ENCODE measurements around the gene YIPF1.

DNA sequence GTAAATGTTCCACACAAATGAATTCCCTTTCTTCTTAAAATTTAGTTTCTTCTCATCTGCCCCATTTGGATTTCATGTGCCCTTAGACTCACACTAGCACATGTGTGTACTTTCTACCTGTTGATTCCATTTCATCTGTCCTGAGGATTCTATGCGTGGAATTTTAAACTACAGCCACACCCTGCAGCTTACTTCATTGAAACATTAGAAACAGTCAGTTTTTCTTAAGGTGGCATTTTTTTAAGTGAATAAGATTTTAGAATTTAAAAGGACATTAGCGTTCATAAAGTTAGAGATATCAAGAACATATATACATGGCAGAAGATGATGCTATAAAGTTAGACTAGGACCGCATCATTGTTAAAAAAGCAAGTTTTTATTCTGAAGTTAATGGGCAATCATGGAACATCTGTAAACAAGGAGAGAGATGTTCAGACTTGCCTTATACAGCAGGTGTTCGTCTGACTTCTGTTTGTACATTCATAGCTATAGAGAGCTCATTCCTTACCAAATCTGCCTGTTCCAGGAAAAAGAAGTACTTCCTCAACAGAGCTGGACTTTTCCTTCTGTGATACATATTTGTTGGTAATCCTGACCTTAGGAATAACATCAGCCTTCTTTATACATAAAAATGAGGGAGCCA lies 3.9 kb upstream of the TUT4 start:
- RRBS: no CpG with 5 or more reads among the region's 4 CpGs

GRCh38 chr1:52601719-52602186 lies 418 bp upstream of the GPX7 start:
- RRBS: no CpG with 5 or more reads among the region's 11 CpGs

GRCh38 chr1:52746247-52746531 lies 19.9 kb downstream of the ZYG11B start:
- RRBS: no CpG with 5 or more reads among the region's 1 CpG

- RRBS: no CpG with 5 or more reads among the region's 3 CpGs
Observed at GRCh38 chr1:52814213-52814894, 28.2 kb upstream of the ZYG11A start.

GRCh38 chr1:52914996-52915757 lies 6.4 kb downstream of the ECHDC2 start:
- RRBS: no CpG with 5 or more reads among the region's 4 CpGs

- RRBS: no CpG with 5 or more reads among the region's 2 CpGs
Observed at GRCh38 chr1:53057276-53057479, 4.8 kb upstream of the PODN start.

DNA sequence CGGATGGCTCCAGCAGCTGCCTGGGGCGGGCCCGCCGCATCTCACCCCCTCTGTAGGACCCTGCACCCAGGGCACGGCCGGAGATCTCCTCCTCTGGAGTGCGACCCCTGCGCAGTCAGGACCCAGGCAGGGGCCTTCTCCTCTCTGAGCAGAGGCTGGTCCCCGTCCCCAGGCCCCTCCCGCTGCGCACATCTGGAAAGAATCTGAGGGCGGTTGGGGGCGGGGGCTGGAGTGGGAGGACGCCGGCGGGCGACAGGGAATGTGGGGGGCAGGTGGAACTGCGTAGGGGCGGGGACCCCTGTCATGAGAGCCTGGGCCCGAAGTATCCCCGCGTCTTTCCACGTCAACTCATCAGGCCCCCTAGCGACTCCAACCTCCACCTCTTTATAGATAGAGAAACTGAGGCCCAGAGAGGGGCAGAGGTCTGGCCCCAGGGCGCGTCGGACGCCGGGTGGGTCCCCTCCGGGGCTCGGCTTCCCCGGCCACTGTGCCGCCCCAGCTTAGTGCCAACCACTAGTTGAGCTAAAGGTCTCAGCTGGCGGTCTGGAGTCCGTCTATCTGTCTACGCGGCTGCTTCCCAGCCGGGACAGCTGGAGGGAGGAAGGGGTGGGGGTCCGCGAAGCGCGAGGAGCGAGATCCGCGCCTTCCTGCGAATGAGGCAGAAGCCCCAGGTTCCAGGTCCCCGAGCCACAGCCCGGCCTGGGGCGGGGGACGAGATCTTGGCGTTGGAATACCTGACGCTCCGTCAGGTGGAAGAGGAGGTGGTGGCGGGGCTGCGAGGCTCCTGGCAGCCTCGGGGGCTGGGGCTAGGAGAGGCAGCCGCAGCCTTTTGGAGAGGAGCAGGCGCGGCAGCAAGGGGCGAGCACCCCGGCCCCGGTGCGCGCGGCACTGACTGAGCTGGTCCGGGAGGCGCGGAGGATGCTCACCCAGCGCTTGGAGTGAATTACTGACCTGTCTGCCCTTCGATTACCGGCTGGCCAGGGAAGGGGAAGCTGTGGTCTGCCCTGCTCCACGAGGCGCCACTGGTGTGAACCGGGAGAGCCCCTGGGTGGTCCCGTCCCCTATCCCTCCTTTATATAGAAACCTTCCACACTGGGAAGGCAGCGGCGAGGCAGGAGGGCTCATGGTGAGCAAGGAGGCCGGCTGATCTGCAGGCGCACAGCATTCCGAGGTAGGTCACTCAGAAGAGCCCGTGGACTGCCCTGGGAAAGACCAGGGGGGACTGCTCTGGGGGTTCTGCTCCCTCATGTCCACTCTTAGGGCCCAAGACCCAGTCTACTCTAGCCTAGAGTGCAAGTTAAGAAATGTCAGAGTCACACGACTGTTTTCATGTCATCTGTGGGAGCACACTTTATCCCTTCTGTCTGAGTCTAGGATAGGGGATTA lies 869 bp downstream of the PODN start:
- RRBS: 15% methylated on average over 20 of the region's 82 CpGs

- RRBS: no CpG with 5 or more reads among the region's 11 CpGs
Observed at GRCh38 chr1:53089418-53090130, 27.6 kb downstream of the PODN start.

GRCh38 chr1:53195329-53196039 lies 1.1 kb upstream of the CPT2 start:
- RRBS: no CpG with 5 or more reads among the region's 9 CpGs

- RRBS: no CpG with 5 or more reads among the region's 3 CpGs
Observed at GRCh38 chr1:53246814-53247084, 8.4 kb upstream of the MAGOH start.

- RRBS: 2% methylated on average over 10 of the region's 39 CpGs
Observed at GRCh38 chr1:53327160-53327561, 709 bp downstream of the LRP8 start.

GRCh38 chr1:53460395-53460642 lies 1.1 kb downstream of the DMRTB1 start:
- RRBS: no CpG with 5 or more reads among the region's 15 CpGs

GRCh38 chr1:53740650-53741128 lies 1.7 kb upstream of the GLIS1 start:
- RRBS: no CpG with 5 or more reads among the region's 8 CpGs

DNA sequence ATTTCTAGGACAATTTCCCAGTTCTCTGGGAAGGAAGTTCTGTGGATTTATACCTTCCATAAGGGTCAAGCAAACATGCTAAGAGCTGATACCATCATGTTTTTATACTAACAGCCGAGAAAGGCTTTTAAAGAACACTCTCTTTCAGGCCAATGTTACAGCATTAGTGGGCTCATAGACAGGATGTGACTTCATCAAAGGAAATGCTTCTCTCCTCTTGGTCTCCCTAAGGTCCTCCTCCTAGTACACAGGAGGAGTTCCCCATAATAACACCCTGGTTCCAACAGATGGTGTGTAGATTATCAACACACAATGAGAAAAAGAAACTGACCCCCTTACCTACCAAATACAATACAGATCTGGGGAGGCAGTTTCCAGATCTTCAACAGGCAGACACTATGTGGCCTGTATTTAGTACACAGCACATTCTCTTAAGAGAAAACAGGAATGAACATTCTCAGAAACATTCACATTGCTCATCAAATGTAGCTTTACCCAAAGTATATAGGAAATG lies 26.7 kb upstream of the GLIS1 start:
- RRBS: no CpG with 5 or more reads among the region's 1 CpG

DNA sequence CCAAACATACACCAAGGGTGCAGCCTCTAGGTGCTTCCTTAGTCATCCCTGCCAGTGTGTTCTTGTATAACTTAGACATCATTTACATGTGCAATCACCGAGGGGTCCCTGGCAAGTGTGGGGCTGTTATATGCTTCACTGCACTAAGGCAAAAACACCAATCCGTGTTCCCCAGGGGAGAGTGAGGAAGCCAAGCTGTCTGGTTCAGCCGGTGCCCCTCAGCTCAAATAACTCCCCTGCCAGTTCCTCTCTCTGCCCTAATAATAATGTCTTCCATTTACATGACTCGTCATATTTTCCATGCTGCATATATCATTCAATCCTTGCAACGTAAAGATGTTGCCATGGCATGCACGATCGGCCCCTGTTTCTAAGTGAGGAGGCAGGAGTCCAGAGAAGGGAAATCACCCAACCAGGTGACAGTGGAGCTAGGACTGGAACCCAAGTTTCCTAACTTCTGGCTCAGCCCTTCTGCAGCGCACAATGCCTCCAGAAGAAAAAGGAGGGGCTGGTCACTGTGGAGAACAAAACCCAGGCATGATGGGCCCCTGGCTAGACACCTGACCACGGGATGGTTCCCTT lies 24.5 kb upstream of the NDC1 start:
- RRBS: no CpG with 5 or more reads among the region's 9 CpGs

- RRBS: 2% methylated on average over 14 of the region's 62 CpGs
Observed at GRCh38 chr1:53889407-53890494, at the start of gene YIPF1. YIPF1 (minus strand) TSS chr1:53889797.

- RRBS: no CpG with 5 or more reads among the region's 11 CpGs
Observed at GRCh38 chr1:54015908-54017145, 1.7 kb downstream of the LDLRAD1 start.

DNA sequence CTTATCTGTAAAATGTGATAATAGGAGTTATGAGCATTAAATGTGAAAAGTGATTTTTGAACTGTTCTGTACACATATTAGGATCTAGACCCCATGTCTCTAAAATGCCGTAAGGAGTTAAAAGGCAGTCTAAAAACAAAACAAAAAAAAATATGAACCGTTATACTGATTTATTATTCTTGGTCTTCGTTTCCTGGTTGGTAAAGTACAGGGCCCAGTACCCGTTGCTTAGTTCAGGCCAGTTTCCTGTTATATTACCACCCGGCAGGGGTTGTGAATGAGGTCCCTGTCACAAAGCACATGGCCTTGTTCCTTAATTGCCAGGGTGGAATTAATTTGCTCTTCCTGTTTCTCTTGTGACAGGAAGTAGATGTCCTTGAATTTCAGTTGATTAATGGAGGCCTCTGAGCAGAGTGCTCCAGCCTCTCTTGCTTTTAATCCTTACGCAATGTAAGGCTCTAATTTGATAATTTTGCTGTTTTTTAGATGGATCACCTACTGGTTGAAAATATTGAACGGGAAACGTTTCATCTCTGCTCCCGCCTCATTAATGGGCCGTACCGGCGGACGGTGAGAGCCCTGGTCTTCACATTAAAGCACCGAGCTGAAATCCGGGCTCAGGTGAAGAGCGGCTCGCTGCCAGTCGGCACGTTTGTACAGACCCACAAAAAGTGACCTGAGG lies 42.5 kb downstream of the TCEANC2 start:
- RRBS: 92% methylated on average over 5 of the region's 19 CpGs

- RRBS: no CpG with 5 or more reads among the region's 23 CpGs
Observed at GRCh38 chr1:54219818-54220870, 20.2 kb downstream of the MRPL37 start.

GRCh38 chr1:54227072-54227738 lies 27.2 kb downstream of the MRPL37 start:
- RRBS: no CpG with 5 or more reads among the region's 11 CpGs